ENCODE results near the genes TRIM72 and SHCBP1.

DNA sequence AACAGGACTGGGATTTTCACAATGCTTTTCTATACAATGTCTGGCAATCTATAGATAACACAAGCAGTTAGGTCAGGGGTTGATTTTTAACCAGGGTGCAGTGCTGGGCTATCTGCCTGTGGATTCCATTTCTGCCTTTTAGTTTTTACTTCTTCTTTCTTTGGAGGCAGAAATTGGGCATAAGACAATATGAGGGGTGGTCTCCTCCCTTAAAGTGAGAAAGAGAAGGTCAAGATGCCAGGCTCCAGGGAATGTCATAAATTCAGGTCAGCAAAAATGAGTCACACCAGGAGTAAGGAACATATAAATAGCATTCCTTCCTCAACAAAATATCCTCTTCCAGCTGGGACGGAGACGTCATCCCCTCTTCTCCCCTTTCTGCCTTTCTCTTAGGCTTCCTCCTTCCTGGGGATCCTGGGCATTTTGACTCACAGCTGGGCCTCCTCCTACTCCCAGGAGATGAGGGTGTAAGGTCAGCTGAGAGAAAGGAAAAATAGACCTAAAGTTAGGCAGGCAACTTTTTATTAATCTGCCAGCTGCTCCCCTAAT lies 6.7 kb upstream of the ZNF747 start:
- PRO-cap = no peak
- RAMPAGE, long total RNA, 4 experiments = no peak in any of the 4 experiments

DNA sequence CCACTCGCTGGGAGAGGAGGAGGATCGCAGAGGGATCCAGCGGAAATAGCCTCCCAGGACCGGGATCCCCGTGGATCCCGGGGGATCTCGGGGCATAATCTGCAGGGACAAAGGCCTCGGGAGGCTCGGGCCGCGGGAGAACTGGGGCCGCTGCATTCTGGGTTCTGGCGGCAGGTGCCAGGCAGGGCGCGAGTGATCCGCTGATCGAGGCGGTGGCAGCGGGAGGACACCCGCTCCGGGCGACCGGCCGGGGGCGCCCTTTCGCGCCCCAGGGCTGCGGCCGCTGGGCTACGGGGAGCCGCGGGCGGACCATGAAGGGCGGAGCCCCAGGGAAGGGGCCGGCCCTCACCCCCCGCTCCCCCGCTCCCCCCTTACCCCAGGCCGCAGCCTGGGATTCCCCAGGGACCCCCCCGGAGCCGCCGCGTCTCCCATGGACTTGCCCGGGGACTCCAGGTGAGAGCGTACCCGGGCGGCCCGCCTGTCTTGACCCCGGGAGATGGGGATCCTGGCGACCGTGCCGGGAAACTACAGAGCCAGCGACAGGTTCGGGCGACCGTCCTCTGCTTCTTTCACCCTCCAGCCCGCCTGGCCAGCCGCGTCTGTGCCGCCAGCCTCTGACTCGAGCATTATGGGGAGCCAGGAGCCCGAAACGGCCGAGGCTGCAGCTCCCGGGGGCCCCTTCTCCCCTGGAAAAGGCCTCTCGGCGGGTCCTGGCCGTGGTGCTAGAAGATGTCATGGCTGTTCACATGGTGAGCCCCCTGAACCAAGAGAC lies 642 bp downstream of the PRR14 start:
- PRO-cap = no peak
- RAMPAGE, long total RNA, 4 experiments = no peak in any of the 4 experiments

- PRO-cap = unidirectional peak, plus-strand start at chr16:30698196; unidirectional peak, plus-strand start at chr16:30698464
- RAMPAGE, long total RNA, 4 experiments = start-site peak on the plus strand in 3 of 4 experiments, at chr16:30698159-30698639 at its widest, 16 to 46 reads per replicate; start-site peak on the minus strand in 4 of 4 experiments, at chr16:30698448-30698485 at its widest, 6 to 18 reads per replicate
Observed at GRCh38 chr16:30697767-30698930, 822 bp upstream of the SRCAP start.

- PRO-cap = no peak
- RAMPAGE, long total RNA, 4 experiments = no peak in any of the 4 experiments
Observed at GRCh38 chr16:30728956-30729780, 11.3 kb upstream of the TMEM265 start.

DNA sequence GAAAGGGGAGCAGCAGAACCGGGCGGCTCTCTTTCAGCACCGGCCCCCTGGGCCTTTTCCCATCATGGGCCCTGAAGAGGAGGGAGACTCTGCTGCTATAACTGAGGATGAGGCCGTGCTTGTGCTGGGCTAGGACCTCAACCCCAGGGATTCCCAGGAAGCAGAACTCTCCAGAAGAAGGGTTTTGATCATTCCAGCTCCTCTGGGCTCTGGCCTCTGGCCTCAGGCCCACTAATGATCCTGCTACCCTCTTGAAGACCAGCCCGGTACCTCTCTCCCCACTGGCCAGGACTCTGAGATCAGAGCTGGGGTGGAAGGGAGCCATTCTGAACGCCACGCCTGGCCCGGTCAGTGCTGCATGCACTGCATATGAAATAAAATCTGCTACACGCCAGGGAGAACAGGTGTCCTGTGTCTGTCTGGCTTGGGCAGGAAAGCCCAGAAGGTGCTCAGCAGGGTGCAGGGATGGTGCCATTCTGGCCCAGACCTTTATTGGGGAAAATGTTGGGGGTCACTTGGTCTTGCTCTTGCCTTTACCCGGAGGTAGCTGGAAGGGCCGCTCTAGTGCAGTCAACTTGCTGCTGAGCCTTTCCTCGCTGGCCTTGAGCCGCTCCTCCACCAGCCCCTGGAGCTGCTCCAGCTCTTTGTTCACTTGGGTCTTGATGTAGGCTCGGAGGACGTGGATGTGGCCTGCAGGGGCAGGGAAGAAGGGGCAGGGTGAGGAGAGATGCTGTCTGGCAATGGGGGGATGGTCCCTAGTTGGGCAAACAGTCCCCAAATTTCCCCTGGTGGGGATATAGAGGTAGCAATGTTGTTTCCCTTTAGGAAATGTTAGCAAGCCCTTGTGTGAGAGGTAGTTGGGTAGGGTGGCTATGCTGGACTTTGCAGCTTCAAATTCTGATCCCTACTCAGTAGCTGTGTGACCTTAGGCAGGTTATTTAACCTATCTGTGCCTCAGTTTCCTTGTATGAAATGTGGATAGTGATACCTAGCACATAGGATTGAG lies 4.6 kb downstream of the CFAP119 start:
- PRO-cap = no peak
- RAMPAGE, long total RNA, 4 experiments = no peak in any of the 4 experiments

- PRO-cap = no peak
- RAMPAGE, long total RNA, 4 experiments = no peak in any of the 4 experiments
Observed at GRCh38 chr16:30760648-30761738, 869 bp downstream of the CFAP119 start.

- PRO-cap = no peak
- RAMPAGE, long total RNA, 4 experiments = no peak in any of the 4 experiments
Observed at GRCh38 chr16:30853588-30854330, 40.1 kb downstream of the BCL7C start.

DNA sequence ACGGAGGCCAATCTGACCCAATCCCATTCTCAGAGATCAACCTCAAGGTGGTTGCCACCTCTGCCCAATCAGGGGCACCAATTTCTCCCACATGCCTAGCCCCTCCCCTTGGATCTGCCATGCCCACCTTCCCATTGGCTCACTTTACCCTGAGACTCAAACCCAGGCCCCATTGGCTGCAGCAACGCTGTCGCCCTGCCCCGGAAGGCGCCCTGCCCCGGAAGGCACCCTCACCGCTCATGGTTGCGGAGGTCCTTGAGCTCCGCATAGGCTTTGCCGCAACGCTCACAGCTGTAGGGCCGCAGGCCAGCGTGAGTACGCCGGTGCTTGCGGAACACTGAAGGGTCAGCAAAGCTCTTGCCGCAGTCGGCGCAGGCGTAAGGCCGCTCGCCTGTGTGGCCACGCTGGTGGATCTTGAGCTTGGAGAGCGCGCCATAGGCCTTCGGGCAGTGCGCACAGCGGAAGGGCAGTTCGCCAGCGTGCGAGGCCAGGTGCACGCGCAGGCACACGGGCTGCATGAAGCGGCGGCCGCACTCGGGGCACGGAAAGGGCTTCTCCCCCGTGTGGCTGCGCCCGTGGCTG lies 10.4 kb downstream of the ZNF668 start:
- PRO-cap = no peak
- RAMPAGE, long total RNA, 4 experiments = no peak in any of the 4 experiments

DNA sequence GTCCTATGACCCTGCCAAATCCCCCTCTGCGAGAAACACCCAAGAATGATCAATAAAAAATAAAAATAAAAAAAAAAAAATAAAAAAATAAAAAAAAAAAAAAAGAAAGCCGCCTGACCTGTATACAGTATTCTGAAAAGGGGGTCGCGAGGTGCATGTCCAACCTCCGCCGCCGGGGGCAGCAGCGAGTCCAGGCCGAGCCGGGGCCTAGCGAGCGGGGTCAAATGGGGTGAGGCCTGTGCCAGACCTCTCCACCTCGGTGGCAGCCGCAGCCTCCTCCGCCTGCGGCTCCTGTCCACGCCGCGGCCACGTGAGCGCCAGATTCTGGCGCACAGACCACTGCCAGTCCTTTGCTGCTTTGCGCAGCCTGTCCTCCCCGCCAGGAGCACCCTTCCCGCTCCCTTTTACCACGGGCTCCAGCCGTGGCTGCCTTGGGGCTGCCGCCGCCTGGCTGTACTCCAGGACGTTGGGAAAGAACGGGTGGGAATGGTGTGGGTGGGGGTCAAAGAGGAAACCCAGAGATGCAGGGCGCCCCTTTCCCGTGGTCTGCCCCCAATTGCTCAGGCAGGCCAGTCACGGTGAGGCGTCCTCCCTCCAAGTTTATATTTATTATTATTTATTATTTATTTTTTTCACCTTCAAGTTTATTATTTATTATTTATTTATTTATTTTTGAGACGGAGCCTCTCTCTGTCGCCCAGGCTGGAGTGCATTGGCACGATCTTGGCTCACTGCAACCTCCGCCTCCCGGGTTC lies 2.4 kb upstream of the BCKDK start:
- PRO-cap = no peak
- RAMPAGE, long total RNA, 4 experiments = no peak in any of the 4 experiments

GRCh38 chr16:31130208-31131424 lies 4.9 kb downstream of the PRSS8 start:
- PRO-cap = no peak
- RAMPAGE, long total RNA, 4 experiments = no peak in any of the 4 experiments

DNA sequence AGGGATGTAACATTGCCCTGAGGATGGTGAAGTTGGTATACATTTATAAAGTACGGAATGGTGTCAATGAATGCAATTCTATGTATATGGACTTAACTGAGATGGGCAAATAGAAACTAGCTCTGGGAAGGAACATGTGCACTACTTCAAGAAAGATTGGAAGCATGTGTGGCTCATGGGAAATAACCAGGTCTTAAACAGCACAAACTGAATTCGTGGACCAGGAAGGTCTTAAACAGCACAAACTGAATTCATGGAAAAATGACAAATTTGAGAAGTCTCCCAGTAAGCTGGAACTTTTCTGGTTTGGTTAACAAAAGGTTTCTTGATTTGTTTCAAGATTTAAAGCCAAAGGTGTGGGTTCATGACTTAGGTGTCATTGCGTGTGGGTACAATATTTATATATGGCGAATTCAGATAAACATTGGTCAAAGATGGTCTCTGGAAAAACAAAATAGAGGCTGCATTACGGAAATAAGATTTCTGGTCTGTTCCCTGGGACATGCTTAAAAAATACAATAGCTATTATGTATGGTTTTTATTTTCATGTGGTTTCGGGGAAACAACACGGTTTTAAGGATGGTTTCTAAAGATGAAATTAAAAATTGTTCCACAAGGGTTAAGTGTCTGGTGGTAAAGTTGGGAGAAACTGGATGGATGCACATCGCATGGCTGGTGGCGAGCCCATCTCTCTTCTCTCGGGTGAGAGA lies 7.5 kb downstream of the FUS start:
- PRO-cap = no peak
- RAMPAGE, long total RNA, 4 experiments = no peak in any of the 4 experiments

DNA sequence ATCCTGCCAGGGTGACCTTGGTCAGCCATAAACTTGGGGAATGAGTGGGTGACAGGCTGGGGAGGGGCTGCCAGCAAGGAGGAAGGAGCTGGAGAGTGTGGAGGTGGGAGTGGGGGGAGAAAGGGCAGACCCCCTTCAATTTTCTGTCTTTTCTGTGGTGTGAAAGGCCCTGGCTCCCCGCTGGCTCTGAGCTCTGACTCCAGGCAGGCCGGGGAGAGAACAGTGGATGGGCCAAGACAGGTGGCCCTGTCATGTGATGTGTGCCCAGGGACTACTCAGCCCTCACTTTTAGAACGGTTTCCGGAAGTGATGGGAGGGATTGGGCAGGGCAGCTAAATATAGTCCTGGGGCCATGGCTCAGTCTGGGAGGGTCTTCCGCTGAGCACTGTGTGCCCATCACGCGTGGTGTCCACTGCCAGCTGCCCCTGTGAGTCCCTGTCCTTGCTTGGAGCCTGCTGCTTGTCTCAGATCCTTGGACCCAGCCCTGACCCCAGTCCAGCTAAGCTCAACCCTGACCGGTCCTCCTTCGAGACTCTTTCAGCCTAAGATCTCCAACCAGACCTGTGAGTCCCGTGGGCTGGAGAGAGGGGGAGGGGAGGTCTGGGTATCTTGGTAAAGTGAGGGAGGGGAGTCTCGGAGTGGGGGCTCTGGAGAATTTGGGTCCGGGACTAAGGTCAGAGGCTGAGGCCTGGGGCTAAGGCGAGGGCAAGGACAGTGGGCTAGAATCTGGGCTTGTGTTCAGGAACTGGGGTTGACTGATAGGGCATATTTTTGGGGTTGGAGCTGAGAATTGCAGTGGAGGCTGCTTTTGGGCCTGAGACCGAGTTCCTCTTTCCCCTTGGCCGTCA lies at the start of gene TRIM72:
Gene TRIM72 (plus strand): TSS at position 385 of the 848 bp plus-strand sequence.
- PRO-cap = no peak
- RAMPAGE, long total RNA, 4 experiments = no peak in any of the 4 experiments

- PRO-cap = no peak
- RAMPAGE, long total RNA, 4 experiments = no peak in any of the 4 experiments
Observed at GRCh38 chr16:31452306-31453232, 6.7 kb upstream of the ARMC5 start.

- PRO-cap = no peak
- RAMPAGE, long total RNA, 4 experiments = no peak in any of the 4 experiments
Observed at GRCh38 chr16:31454371-31454903, 4.9 kb upstream of the ARMC5 start.

DNA sequence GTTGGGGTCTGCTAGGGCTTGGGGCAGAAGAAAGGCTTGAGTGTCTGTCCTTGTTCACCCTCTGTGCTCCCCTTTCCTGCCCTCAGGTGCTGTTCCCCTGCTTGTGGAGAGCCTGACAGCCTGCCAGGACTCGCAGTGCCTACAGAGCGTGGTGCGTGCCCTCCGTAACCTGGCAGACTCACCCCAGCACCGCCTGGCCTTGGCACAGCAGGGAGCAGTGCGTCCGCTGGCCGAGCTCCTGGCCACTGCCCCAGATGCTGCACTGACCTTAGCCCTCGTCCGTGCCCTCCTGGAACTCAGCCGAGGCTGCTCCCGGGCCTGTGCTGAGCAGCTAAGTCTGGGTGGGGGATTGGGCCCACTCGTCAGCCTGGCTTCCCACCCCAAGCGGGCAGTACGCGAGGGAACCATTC lies 2.7 kb downstream of the ARMC5 start:
- PRO-cap = no peak
- RAMPAGE, long total RNA, 4 experiments = no peak in any of the 4 experiments

GRCh38 chr16:31471080-31471690 lies 767 bp upstream of the TGFB1I1 start:
- PRO-cap = no peak
- RAMPAGE, long total RNA, 4 experiments = no peak in any of the 4 experiments

- PRO-cap = no peak
- RAMPAGE, long total RNA, 4 experiments = no peak in any of the 4 experiments
Observed at GRCh38 chr16:31876046-31876458, 2.4 kb downstream of the ZNF267 start.

- PRO-cap = no peak
- RAMPAGE, long total RNA, 4 experiments = no peak in any of the 4 experiments
Observed at GRCh38 chr16:32085406-32085765, 167.7 kb upstream of the TP53TG3D start.

GRCh38 chr16:35142985-35143340 lies 1683.6 kb downstream of the TP53TG3F start:
- PRO-cap = no peak
- RAMPAGE, long total RNA, 4 experiments = no peak in any of the 4 experiments

DNA sequence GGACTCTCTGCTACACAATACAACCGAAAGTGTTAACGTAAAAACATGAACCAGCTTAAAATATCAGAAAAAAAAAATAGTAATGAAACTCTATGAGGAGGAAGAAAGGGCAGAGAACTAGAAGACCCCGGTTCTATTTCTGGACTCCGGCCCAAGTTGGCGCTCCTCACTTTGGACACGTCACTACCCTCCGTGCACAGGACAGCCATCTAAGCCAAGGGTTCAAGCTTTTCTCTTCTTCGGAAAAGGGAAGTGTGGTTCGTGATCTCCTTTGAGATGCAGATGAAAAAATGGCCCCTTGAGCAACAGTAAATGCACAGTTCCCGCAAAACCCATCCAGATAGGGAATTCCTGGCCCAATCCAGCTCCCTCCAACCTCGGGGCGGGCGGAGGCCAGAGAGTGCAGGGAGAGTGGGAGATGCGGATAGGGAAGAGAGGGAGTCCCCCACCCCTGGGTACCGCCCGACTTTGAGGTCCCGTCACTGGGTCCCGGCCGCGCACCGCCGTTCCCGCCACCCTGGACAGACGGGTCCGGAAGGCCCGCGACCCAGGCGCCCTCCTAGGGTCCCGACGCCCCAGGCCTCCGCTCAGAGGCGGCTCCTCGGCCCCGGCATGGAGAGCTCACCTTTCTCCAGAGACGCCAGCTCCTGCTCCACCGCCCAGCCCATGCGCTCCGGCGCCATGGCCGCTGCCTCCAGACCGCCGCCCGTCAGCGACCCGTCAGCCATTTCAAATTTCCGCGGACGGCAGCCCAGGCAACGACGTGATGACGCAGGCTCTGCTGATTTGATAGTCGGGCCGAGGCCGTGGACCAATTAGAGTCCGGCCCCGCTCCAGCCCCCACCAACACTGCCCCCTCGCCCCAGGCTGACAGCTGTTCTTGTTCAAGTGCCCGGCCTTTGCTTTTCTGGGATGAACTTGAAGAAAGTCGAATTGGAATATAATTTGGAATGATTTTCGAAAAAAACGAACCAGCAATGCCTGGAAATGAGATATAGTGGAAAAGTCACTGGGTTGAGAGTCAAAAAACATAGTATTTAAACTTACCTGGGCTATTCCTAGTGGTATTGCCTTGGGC lies at the start of gene SHCBP1:
Gene SHCBP1 (minus strand): TSS at position 748 of the 1,078 bp plus-strand sequence.
- PRO-cap = no peak
- RAMPAGE, long total RNA, 4 experiments = no peak in any of the 4 experiments